Occipital lobe (tissue), 2 donors: ENCODE data around the genes MFN1, PEX5L and MCCC1.

- RAMPAGE, long total RNA = no peak
These were observed 1.0 kb upstream of the PIK3CA start for GRCh38 chr3:179146820-179147894.

DNA sequence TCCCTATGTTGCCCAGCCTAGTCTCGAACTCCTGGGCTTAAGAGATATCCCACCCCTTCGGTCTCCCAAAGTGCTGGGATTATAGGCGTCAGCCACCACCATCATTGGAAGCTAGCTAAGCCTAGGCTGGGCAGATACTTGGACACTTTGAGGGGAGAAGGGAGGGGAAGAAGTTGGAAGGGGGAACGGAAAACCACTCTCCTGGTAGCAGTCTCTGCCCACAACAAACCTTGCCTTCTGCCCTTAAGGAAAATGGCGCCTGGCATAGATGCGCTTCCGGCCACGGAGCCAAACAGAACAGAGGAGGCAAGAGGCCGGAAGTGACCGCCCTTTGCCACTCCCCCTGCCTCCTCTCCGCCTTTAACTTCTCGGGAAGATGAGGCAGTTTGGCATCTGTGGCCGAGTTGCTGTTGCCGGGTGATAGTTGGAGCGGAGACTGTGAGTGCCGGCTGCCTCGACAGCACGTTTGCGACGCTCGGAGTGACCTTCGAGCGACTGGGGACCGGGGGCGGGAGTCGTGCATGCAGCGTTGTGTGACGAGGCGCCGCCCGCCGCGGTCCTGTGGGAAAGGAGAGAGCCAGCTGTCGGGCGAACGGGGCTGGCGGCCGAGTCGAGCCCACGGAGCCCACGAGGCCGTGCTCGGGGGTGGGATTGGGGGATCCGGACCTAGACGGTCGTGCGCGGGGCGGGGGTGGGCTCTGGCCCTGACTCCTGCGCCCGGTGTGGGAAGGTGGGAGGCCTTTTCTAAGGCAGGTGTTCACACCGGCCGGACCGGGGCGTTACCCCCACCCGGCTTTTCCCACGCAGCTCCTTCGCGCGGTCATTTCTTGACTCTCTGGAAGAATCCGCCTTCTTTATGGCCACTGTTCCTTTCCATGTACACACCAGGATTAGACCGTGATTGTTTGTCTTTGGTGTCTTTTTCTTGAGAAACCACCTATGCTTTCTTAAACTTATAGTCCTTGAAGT, at the start of gene MFN1:
MFN1 (plus strand) TSS at position 337 of the 969 bp plus-strand sequence.
- RAMPAGE, long total RNA = start-site peak on the plus strand centred at position 375 of the sequence, 56 bp wide, 772 and 772 reads in 2 replicates

DNA sequence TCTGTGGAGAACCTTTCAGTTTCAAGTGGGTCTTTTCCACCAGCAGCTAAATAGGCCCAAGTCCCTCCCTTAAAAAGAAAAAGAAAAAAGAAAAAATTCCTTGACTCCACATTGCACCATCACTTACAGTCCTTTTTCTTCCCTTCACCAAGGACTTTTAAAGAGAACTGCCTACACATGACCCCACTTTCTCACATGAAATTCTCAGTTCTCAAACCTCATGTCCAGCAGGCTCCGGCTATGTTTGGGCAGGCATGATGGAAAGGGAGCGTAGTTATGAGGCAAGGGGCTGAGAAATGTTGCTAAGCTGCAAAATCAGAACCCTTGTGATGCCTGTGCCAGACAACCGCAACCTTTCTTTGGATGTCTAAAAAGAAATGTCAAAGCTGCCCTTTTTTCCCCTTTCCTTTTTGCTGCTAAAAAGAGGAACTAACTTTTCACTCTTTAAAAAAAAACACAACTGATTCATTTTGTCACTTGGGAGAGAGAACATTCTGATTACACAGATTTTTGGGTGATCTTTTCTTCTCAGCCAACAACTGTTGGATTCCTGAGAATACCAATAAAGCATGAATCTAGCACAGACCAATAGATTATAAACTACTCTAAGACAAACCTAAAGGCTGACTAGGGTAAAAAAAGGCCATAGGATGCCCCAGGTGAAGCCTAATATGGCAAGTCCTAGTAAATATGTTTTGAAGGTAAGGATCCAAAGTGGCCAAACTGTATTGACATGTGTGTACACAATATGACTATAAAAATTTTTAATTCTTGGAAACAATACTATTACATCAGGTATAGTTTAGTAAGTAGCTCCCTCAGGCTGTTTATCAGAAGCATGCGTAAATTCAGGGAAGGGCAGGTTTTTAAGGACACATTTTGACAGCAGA, 19.1 kb downstream of the GNB4 start:
- RAMPAGE, long total RNA = no peak

GRCh38 chr3:179627095-179627945, 22.7 kb downstream of the NDUFB5 start:
- RAMPAGE, long total RNA = no peak

GRCh38 chr3:179680916-179681382, 28.1 kb downstream of the USP13 start:
- RAMPAGE, long total RNA = no peak

- RAMPAGE, long total RNA = no peak
These were observed 94.6 kb downstream of the PEX5L start for GRCh38 chr3:179942096-179942668.

GRCh38 chr3:179973945-179974538, 62.7 kb downstream of the PEX5L start:
- RAMPAGE, long total RNA = no peak

DNA sequence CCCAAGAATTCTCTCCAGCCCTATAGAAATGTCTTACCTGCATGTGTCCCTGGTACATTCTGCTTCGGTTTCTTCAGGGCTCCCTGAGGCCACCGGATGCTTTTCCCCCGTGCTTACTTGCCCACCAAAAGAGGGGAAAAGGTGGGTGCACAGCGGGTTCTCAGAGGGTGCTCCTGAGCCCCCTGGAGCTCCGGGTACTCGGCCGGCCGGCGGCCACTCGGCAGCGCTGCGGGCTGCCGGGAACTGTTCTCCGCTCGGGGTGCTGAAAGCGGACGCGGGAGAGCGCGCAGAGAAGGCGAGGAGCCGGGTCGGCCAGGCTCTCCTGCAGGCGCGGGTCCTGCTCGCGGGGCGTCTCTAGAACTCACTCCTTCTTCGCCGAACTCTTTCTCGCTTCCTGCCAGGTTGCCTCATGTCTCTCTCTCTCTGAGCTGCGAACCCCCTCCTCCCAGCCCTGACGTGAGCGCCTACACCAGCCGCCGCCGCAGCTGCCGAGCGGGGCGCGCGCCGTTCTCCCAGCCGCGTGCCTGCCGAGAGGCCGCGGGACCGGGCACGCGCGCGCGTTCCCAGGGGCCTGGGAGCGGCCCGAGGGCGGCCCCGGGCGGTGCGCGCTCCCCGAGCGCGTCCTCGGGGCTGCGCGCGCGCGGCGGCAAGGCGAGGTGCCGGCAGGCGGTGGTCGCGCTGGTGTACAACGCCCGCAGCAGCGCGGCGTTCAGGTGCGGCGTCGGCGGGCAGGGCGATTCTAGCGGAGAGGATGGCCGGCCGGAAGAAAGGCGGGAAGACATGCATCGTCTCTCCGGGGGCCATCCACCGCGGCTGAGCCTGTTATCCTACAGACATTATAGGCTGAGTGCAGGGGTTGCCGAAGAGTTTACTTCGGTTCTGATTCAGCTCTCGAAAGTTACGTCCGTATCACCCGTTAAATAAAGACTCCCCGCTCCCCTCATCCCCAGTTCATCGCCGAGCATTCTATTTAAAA, at the start of gene PEX5L:
PEX5L (minus strand) TSS at position 396 of the 976 bp plus-strand sequence.
- RAMPAGE, long total RNA = no peak

DNA sequence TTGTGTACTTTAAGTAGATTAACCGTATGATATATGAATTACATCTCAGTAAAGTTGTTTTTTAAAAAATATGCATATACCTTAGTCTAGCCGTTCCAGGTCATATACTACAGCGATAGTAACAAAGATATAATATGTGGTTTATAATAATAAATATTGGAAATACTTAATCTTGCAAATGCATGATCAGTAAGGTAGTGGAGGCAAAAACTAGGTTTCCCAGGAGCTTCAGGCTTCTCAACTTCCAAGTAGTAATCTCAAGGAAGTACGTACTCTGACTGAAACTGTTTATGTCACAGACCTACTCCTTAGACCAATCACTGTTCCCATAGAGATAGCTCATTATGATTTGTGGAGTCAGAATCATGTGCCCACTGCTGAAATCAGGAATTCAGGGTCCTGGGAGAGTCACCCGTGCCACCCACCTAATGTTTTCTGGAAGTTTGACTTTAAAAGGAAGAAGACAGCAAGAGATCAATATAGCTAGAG, 41.7 kb upstream of the FXR1 start:
- RAMPAGE, long total RNA = no peak

GRCh38 chr3:181727592-181728208, 16.0 kb downstream of the SOX2 start:
- RAMPAGE, long total RNA = no peak

DNA sequence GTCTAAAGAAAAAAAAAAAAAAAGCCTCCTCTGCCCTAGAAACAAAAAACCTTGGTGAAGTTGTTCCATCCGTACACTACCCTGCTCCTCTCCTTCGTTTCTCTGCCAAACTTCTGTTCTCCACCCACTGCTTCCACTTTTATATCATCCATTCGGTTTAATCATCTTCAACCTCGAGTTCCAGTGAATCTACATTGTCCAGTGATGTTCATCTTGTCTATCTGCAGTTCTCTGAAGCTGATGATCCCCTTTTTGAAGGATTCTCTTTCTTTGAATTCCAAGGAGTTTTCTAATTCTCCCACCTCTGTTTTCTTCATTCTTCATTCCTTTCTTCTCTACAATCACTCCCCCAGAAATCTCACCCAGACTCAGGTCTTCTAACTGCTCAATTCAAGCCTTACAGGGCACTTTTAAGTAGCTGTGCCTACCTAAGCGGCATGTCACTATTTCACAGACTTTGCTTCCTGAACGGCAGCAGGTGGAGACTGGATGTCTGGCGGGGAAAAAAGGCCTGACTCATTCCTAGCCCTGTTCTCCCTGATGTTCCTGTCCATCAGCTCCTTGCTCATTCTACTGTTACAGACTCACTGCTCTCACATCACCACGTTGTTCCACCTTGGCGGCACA, 52.8 kb upstream of the ATP11B start:
- RAMPAGE, long total RNA = no peak

GRCh38 chr3:182872115-182872655, 78.9 kb downstream of the ATP11B start:
- RAMPAGE, long total RNA = no peak

GRCh38 chr3:182889989-182890376, 90.4 kb downstream of the DCUN1D1 start:
- RAMPAGE, long total RNA = no peak

- RAMPAGE, long total RNA = no peak
These were observed at the start of gene MCCC1 for GRCh38 chr3:183098376-183099635. MCCC1 (minus strand) TSS chr3:183099496.

GRCh38 chr3:183101341-183101859, 2.1 kb upstream of the MCCC1 start:
- RAMPAGE, long total RNA = no peak

DNA sequence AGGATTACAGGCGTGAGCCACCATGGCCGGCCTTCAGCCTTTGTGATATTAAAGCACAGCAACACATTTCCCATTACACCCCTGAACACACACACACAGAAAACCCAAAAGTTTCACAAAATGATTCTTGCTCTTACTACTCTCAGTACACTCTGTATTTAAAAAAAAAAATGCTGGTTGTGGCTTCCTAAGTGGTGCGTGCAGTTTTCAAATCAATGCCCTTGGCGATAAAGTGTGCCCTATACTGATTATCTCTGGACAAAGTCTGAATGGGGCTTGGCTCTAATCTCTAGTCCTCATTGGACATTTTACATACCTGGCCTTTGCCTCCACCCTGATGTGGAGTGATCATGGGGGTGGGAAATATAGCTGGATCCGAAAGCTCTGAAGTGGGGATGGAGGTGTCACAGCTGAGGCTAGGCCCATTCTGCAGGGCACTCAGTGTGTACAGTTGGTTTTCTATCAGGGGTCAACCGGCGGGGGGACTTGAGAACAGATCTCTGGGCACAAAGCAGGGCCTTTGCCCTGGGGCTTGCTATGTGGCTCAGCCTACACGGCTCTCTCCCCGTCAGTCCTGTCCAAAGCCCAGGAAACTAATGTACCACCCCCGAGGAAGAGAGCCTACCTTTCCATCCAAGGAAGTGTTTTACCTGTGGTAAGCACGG, 14.1 kb downstream of the B3GNT5 start:
- RAMPAGE, long total RNA = no peak

- RAMPAGE, long total RNA = no peak
These were observed 23.5 kb downstream of the B3GNT5 start for GRCh38 chr3:183276585-183276995.

GRCh38 chr3:183298474-183299611, 45.8 kb downstream of the B3GNT5 start:
- RAMPAGE, long total RNA = no peak

- RAMPAGE, long total RNA = no peak
These were observed 47.3 kb downstream of the MCF2L2 start for GRCh38 chr3:183381092-183381503.

GRCh38 chr3:183537067-183537960, 18.2 kb downstream of the KLHL6 start:
- RAMPAGE, long total RNA = no peak